ENCODE measurements around a stretch of chr20.

GRCh38 chr20:47321131-47321894 lies 35.2 kb downstream of the ZMYND8 start:
- PRO-cap: no peak

DNA sequence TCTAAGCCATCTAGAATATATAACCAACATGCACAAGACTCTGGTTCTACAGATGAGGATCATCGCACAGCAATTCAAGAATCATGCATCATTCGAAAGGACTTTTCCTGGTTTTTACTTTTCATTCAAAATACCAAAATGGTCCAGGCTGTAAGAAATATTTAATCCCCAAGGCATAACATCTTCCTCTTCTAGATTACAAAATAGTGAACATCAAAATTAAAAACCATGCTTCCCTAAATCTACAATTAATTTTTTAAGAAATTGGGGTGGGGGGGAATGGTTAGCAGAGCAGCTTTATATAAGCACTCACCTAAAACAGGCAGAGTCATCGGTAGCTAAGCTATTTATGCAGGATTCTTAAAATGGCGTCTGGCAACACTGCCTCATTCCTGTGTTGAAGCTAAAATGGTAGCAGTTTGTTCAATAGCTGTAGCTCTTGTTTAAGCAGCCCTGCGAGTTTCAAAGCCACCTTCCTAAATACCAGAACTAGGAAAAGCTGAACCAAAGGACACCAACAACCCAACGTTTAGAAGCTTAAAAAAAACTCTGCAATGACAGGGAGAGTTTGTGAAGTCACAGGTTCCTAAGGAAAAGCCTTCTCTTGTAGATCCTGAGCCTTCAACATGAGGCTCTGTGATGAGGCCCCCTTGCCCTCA lies 5.0 kb downstream of the ZMYND8 start:
- PRO-cap: unidirectional peak, plus-strand start at position 389 of the sequence

- PRO-cap: no peak
Observed at GRCh38 chr20:47400681-47401071, 44.2 kb upstream of the ZMYND8 start.

DNA sequence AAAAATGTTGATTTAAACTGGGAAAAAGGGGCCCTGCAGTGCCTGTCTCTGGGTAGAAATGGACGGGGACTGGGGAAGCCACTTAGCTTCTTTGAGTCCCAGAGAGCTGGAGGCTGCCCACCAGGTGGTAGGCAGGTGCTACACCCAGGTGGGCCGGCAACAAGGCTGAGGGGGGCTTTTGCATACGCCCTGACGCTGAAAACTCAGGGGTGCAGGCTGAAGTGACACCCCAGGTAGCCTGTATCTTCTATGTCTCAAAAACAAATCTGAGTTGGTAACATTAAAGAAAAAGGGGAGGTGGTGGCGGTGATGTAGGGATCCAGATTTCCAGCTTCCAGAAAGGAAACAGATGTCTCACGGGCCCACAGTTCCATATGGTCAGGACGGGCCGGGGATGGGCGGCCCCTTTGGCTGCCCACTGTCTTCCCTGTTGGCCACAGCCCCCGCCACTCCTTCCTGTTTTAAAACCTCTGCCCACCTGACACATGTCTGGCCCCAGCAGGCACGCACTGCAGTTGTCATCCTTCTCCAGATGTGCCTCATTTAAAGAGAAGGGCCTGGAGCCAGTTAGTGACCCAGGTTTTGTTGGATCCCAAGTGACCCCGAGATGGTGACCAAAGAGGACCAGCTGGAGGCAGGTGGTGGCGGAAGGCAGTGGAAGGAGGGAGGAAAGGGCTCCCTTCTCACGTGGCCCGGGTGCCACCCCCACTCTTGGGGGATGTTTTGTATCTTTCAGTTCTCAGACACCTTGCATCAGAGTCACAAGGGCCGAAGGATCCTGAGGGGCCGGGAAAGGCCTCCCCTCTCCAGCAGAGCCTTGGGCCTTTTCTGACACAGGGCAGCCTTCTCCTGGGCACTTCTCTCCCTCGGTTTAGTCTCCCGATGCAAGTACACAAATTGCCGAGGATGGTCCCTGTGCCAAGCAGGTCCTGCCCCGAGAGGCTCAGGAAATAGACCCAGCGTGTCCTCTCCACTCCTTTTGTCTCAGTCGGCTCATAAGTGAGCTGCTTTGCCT lies 117.8 kb downstream of the SULF2 start:
- PRO-cap: no peak

GRCh38 chr20:47735530-47736176 lies 49.6 kb downstream of the SULF2 start:
- PRO-cap: no peak

- PRO-cap: no peak
Observed at GRCh38 chr20:48636195-48636845, 191.5 kb downstream of the PREX1 start.

DNA sequence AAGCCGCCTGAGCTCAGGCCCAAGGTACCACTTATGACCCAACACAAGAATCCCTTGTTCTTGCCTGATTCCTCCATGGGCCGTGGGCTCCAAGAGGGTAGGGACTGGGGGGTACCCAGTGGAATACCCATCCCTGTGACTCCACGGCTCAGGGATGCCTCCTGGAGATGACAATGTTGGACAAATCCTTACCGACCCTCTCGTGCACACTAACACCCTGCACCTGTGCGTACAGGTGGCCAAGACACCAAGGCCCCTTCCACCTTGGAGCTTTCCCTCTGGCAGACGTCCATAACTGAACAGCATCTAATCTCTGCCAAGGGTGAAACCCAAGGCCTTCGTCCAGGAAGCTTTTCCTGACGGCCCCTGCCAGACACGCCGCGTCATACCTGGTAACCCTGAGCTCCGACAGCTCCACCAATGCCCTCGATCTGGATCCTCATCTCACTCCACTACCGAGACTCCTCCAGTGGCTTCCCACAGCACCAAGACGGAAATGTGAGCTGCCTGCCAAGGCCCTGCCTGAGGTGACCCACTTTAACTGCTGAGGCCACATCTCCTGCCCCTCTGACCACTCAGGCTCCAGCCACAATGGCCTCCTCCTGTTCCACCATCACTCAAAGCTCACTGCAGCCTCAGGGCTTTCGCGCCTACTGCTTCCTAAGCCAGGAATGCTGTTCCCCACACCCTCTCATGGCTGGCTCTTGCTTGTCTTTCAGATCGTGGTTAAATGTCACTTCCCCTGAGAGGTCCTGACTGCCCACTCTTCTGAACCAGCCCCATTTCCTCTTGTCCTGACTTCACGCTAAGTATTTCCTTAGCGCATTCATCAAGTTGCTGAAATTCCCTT lies 143.3 kb downstream of the PREX1 start:
- PRO-cap: no peak

DNA sequence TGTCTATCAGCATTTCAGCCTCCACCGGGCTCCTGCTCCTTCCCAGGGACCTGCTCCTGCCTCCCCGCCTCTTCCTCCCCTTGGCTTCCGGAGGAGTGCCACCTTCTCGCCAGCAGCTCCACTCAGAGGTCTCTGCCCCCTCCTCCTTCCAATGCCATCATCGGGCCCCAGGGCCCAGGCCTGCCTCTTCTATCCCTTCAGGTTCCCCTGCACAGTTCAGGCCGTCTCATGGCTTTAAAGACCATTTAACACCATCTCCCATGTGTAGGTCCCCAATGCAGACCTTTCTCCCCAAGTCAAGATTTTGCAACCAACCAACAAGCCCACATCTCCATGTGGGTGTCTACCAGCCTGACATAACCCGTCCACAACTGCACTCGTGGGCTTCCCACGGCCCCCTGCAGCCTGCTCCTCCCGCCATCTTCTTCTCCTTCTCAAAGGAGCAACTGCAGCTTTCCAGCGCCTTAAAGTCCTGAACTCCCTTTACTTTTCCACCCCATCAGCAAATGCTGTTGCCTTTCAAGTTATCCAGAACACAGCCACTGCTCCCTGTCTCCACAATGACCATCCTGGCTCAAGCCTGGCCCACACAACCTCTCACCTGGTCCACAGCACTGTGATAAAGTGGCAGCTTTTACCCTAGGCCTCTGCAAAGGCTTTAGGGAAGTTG lies 140.7 kb downstream of the PREX1 start:
- PRO-cap: no peak

GRCh38 chr20:48728373-48729234 lies 99.2 kb downstream of the PREX1 start:
- PRO-cap: no peak

- PRO-cap: no peak
Observed at GRCh38 chr20:48753896-48754657, 73.7 kb downstream of the PREX1 start.

DNA sequence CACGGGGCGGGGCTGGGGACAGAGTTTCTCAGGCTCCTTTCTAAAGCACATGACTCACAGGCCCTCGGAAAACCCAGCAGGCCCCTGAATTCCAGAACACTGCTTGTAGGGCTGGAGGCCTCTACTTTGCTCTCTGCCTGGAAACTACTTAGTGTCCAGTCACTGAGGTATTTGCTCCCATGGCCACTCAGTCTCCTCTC lies 51.4 kb downstream of the PREX1 start:
- PRO-cap: no peak

- PRO-cap: no peak
Observed at GRCh38 chr20:48782639-48783489, 44.9 kb downstream of the PREX1 start.

- PRO-cap: no peak
Observed at GRCh38 chr20:48796990-48798331, 30.3 kb downstream of the PREX1 start.

GRCh38 chr20:48825747-48826775 lies 1.7 kb downstream of the PREX1 start:
- PRO-cap: no peak

DNA sequence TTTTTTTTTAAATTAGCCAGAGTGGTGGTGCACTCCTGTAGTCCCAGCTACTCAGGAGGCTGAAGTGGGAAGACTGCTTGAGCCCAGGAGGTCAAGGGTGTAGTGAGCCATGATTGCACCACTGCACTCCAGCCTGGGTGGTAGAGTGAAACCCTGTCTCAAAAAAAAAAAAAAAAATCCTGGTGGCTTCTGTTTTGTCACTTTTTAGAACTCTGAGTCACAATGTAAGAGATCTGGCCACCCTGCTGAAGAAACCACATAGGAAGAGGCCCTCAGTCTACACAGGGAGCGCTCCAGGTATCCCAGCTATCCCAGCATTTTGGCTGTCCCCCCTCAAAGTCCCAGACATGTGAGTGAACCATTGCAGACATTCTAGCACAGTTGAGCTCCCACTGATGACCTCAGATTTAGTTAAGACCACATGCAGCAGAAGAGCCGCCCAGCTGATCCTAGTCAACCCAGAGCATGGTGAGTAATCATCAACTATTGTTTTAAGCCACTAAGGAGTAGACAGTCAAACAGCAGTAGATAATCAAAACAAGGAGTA lies 12.8 kb upstream of the ARFGEF2 start:
- PRO-cap: no peak

GRCh38 chr20:48990847-48991528 lies 55.1 kb upstream of the CSE1L start:
- PRO-cap: no peak

GRCh38 chr20:49099085-49099386 lies 52.9 kb downstream of the CSE1L start:
- PRO-cap: no peak

- PRO-cap: no peak
Observed at GRCh38 chr20:49256922-49257149, 21.0 kb downstream of the ZNFX1 start.

DNA sequence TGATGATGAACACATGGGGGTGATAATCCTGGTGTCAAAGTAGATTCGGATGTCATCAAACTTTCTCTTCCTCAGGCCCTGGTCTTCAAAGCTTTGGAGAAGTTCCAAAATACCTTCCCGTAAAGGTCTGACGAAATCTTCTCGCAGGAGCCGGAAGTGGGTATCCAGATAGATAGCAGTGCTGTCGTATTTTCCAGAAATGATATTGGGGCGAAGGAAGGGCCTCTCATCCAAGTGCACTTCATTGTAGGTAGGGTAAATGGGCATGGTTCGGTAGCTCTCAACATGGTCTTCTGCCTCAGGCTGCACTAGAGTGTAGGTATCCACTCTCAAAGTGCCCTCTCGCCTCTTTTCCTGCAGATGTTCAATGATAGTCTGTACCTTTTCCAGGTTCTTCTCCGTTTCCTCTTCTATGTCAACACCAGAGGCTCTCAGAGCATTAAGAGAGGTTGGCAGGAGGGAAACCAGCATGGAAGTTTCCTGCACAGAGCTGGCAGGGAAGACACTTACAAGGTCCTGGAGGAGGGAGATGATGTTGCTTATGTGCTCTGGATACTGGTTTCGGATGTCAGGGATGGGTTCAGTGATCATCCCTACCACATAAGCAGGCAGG lies 7.2 kb downstream of the ZNFX1 start:
- PRO-cap: no peak

DNA sequence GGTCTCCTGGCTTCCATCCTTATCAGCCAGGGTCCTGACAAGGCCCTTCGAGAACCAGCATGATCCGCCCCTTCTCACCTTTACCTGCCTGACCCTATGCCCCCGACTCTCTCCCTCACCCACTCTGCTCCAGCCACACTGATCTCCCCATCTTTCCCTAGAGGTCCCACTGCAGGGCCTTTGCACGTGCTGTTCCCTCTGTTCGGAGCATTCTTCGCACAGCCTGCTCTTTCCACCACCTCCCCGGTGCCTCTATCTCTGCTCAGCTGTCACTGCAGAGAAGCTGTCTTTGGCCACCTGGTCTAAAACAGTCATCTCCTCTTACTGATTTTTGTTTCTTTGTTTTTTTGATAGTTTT lies 1.5 kb upstream of the PTGIS start:
- PRO-cap: no peak